Anterior vena cava (tissue), 1 donor: Measurements from ENCODE around the genes FANCE, SRPK1 and MAPK13.

DNA sequence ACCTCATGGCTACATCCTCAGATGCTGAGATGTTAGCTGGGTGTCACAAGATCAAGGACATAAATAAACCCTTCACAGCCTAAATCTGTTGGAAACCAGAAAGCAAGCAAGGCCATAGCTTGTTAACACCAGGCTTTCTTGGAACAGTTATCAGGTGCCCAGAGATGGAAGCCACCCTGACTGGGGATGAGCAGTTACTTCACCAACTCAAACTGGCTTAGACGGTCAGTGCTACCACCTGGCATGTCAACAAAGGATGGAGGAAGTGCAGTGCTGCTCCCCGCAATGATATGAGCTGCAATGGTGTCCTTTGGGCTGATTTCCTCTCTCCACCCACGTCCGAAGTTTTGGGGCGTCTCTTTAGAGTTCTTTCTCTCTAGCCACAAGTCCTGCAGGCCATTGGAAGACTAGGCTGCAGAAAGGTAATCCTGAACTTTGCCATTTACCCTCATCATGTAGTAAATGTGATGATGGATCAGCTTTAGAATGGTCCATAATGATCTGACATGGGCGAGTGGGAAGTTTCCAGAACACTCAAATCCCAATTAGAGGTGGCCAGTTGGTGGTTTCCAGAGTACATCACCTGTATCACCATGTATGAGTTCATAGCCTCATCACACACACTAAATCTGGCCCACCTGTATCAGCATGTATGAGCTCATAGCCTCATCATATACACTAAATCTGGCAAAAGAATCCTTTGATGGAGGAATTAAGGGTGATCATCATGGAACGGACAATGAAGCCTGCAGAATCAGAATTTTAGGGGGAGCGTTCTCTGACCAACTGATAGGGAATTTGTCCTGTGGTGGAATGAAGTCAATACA is 29.2 kb upstream of the SMIM29 start:
- PRO-cap: no peak

GRCh38 chr6:34414376-34415618 is 11.1 kb downstream of the RPS10 start:
- PRO-cap: no peak

DNA sequence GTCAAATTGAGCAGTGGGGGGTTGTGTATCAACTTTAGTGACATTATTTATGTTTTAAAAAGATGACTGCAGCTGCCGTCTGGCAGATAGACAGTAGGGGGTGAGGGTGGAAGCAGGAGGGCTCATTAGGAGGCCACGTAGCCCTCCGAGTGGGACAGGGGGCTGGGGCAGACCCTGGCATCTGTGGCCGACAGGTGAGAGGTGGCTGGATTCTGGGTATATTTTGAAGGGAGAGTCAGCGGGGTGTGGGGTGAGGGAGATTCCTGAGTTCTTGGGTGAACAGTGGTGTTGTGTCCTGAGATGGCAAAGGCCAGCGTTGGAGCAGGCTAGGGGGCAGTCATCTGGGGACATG is 19.3 kb downstream of the PACSIN1 start:
- PRO-cap: no peak

DNA sequence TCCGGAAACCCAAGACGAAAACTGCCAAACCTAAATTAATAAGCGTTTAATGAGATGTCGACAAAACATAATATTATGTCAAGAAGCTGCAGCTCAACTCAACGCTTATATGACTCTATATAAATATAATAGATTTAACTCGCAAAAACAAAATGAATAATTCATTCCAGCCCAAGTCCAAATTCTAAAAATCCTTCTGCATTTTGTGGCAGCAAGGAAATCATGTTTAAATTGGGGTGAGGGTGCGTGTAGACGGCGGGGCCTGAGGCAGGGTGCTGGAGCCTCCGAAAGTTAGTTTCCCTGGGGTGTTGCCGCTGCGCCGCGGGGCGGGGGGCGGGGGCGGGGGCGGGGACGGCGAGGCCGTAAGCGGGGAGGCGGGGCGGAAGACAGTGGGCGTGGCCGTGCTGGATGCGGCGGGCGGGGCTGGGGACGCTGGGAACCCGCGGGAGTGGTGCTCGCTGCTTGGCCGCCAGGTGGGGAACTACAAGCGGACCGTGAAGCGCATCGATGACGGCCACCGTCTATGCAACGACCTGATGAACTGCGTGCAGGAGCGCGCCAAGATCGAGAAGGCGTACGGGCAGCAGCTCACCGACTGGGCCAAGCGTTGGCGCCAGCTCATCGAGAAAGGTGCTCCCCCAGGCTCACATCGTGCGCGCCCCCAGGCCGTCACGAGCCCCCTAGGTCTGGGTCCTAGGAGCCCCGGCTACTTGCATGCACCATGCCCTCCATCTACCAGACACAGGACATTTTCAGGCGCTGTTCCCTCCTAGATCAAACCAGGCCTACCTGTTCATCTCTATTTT is 29.1 kb downstream of the SPDEF start:
- PRO-cap: bidirectional peak, plus-strand start at position 458 of the sequence, minus-strand start at position 293 of the sequence

DNA sequence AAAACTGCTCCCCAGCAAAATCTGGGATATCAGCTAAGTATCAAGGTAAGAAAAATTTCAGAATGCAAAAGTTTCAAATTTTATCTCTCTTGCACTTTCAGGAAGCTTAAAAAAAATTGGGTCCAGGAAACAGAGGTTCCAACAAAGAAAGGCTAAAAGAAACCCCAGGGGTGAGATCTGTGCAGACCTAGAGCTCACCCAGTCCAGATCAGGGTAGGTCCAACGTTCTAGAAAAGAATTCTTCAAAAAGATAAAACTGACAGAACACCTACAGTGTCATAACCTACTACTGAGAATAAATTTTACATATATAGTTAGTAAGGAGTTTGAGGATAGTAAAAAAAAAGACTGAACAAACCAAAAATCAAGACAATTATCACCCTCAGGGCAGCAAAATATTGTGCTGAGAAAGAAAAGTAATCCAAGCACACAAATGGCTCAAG is 23.4 kb downstream of the ILRUN start:
- PRO-cap: no peak

DNA sequence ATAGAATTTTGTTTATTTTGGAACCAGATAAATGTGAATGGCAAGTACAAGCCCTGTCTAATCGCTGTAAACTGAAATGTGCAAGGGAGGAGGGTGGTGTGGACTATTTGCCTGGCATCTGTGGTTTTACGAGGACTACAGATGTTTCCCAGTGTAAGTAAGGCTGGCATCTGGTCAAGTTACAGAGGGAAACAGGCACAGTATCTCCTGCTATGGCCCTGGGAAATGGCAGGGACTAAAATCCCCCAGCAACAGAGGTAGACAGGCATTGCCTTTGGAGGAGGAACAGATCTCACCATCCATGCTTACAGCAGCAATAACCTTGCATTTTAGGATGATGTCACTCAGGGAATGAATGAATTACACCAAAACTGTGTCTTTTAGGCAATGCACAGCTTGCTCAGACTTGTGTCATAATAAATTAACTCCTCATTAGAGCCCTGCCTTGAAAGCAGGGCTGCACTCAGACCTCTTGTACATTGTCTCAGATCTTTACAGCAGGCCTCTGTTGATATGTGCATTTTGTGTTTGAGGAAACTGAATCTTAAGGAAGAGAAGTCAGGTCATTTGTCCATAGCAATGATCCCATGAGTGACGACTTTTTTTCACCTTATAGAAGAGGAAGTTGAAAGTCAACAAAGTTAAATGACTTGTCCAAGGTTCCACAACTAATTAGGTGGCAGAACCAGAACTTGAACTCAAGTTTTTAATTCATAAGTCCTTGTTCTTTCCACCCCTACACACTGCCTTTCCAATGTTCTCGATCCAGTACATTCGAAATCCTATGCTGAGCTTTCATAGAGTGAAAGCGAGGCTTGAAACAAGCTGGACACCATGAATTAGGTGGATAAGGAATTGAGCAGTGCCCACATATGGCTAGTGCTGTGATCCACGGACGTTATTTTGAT is 96.1 kb downstream of the TCP11 start:
- PRO-cap: no peak

GRCh38 chr6:35161968-35162594 is 20.9 kb upstream of the TCP11 start:
- PRO-cap: no peak

GRCh38 chr6:35402534-35402986 is 49.6 kb upstream of the FANCE start:
- PRO-cap: no peak

GRCh38 chr6:35451711-35452449 is at the start of gene FANCE:
TSS of gene FANCE (plus strand) at chr6:35452338.
- PRO-cap: bidirectional peak, plus-strand start at chr6:35452350, minus-strand start at chr6:35452129

GRCh38 chr6:35470247-35470410 is 1.9 kb downstream of the RPL10A start:
- PRO-cap: no peak

DNA sequence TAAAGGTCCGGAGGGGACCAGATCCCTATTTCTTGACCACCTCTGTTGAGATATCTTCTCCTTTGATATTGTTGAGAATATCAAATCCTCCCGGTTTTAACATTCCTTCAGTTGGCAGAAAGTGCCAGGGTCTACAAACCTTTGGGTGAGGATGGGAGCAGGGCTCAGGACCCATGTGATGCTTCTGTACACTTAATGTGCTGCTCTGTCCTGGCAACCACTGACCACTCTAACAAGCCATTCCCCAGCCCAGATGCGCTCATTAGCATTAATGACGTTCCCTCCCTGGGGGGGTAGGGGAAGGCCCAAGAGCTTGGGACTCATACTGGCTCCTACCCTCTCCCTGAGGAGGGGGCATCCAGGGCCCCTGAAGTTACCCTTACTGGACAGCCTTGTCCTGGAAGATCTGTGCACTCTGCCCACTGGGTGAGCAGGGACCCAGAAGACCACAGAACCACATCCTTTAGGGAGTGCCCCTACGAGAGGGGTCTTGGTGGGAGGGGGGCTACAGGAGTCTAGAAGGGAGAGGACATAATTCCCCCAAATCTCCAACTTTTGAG is 1.7 kb downstream of the TEAD3 start:
- PRO-cap: bidirectional peak, plus-strand start at position 308 of the sequence, minus-strand start at position 222 of the sequence

DNA sequence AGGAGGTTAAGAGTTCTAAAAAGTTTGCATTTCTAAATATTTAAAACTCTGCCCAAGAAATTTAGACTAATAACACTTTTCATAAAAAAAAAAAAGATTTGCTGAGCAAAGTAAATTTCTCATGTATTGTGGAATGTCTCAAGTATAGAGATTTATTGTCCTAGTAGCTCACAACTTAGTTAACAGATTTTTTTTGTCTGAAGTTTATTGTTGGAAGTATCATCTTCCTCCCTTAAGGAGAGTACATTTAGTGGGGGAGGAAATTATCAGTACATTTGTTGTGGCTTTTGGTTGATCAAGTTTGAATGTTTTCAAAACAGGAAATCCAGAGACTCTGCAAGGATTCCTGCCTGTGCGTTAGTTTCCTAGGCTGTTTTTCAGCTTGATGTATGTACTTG is 87.8 kb upstream of the TULP1 start:
- PRO-cap: no peak

DNA sequence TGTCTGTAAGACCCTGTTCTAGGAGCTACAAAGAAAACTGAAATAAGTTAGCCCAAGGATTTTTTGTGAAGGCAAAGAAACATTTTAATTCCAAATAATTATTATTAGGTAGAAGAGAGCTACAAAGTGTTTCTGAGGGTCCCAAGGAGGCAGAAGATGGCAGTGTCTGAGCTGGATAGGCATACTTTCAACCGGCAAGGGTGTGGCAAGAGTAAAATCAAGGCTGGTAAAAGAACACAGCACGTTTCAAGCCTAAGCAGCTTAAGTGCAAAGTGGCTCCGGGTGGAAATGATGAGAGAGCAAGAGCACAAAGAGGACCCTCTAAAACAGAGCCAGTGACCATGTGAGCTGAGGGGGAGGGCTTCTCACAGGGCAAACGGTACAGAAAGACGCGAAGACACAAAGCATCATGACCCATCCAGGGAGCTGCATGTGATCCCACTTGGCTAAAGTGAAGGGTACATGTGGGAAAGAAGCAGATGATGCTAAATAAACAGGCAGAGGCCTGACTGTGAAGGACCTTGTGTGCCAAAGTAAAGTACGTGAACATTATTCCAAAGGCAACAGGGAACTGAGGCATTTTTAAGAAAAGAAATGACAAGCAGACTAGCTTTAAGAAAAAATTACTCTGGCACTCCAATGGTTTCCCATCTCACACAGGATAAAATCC is 25.7 kb downstream of the FKBP5 start:
- PRO-cap: no peak

DNA sequence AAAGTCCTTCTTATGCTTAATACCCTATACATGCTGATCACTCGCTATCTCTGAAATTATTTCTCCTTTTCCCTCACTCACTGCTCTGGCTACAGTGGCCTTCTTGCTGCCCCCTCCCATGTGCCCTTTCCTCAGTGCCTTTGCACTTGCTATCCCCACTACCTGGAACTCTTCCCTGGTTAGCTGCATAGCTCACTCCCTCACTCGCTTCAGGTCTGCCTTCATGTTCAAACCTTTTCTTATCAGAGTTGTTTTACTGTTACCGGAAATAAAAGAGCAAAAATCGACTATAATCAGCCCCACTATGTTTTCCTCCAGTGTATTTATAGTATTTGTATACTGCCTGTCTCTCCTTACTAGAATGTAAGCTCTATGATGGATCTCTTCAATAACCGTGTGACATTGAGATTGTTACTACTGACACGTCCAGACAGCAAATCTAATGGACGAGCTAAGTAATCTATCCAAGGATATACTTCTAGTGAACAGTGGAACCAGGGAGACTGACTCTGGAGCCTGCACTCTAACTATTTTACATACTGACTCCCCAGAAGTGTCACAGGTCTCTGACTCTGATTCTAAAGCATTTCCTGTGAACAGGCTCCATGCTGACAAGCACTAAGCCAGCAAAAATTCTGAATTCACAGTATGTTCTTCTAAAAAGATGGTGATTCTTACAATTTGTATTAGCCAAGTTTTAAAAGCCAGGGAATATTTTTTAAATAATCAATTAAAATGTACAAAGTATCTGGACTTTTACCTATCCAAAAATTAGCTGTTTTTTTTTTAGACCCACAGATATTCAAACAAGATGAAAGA is 25.0 kb downstream of the FKBP5 start:
- PRO-cap: unidirectional peak, minus-strand start at position 505 of the sequence

- PRO-cap: bidirectional peak, plus-strand start at chr6:35727742, minus-strand start at chr6:35727768
Observed at GRCh38 chr6:35726808-35727942, 9.7 kb upstream of the ARMC12 start.

DNA sequence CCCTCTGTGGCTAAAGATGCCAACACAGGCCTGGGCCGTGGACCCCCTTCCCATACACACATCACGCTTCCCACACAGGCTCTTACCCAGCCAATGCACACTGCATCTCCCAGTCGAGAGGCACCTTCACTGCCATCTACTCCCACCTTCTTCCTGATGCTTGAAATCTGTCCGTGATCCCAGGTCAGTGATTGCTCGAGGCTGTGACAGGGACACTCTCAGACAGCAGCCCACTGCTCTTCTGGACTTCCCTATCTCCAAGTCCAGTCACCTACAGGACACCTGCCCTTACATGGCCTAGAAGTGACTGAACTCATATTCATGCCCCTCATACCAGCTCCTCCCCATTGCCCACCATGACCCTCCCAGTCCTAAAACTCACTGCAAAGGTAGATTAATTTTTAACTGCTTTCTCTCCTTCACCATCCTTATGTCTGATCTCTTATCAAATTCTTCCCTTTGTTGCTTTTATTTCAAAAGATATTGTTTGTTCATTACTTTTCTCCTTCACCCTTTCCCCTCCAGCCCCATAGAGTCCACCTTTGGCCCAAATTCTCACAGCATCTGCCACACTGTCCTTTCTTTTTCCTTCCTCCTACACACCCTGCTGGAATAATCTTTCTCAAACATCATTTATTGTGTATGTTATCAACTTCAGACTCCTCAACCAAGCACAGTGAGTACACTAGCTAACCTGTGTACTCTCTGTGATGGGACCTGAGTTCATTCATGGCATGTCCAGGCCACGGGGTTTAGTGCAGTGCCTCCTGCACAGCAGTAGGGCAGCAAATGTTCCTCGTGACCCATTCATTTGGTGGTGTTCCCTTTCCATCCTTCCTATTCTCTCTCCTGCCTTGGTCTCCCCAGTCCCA is 7.4 kb upstream of the ARMC12 start:
- PRO-cap: no peak

GRCh38 chr6:35920499-35921501 is at the start of gene SRPK1:
TSS of gene SRPK1 (minus strand) at chr6:35921098.
- PRO-cap: bidirectional peak, plus-strand start at chr6:35921215, minus-strand start at chr6:35921098

GRCh38 chr6:36037485-36038218 is 10.0 kb downstream of the MAPK14 start:
- PRO-cap: no peak

GRCh38 chr6:36049545-36050204 is 22.1 kb downstream of the MAPK14 start:
- PRO-cap: no peak

- PRO-cap: unidirectional peak, plus-strand start at chr6:36130198
Observed at GRCh38 chr6:36130148-36131191, at the start of gene MAPK13. TSS of gene MAPK13 (plus strand) at chr6:36130513.